ENCODE measurements around a stretch of chr9.

GRCh38 chr9:6605145-6605613 is 40.4 kb downstream of the GLDC start:
- PRO-cap, result no peak

DNA sequence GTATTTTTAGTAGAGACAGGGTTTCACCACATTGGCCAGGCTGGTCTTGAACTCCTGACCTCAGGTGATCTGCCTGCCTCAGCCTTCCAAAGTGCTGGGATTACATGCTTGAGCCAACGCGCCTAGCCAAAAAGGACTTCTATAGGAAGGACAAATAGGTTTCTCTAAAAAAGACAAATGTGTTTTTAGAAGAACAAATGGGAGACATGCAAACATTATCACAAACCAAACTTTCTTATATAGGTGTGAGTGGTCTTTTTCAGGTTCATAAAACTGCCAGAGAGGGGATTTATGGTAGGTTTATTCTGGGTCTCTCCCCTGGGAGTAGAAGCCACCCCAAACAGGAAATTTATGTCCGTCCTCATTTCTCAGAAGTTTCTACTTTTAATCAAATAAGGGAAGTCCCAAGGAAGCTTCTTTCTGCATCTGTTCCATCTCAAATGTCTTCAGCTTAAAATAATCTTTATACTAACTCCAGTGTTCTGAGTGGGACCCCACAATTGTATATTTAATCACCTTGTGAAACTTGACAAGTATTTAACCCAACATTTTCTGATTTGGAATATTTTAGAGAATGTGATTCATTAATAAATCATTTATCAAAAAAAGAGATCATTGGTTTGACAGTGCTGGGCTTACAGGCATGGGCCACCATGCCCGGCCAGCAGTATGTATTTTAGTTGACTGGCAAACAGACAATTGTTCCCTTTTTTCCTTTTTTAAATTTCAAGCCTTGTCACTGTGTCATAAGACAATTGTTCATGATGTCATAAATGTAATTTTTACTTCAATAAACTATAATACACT is 44.4 kb upstream of the GLDC start:
- PRO-cap, result no peak

DNA sequence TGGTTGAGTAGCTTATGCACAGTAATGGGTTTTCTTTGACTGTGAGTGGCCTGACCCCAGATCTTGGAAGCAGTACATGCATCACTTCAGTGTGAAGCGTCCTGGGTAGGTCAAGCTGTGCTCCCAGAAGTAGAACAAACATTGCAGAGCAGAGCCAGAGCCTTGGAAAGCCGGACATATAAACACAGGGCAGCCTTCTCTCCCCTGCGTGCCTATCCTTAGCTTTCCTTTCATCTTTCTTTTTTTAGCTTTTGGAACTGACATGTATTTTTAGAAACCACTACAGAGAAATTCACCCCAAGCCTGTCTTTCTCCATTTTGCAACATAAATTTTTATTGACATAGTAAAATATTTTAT is 389.4 kb downstream of the KDM4C start:
- PRO-cap, result no peak

- PRO-cap, result no peak
Measured at GRCh38 chr9:7798647-7799090, 909 bp downstream of the DMAC1 start.

- PRO-cap, result no peak
Measured at GRCh38 chr9:11196585-11196890, 583.7 kb upstream of the PTPRD start.

- PRO-cap, result no peak
Measured at GRCh38 chr9:12776711-12777073, 1.9 kb downstream of the LURAP1L start.

DNA sequence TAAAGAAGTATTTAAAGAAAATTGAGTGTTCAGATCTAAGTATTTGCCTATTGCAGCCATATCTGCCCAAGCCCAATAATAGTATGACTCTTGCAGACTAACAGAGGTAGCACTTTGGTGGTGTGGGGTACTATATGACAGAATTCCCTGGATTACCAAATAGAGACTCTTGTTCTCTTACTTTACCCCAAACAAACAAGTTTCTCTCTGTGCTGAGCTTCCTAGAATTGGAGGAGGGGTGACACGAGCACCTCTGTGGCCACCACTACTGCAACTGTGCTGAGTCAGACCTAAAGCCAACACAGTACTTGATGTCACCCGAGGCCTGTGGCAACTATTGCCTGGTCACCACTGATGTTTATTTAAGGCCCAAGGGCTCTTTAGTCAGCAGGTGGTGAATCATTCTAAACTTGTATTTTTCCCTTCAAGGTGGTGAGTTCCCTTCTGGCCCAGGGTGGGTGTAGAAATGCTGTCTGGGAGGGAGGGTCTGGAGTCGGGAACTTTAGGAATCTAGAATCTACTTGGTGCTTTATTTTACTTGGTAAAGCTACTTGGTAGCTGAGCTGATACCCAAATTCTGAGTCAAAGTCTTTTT is 9.6 kb downstream of the LURAP1L start:
- PRO-cap, result bidirectional peak, plus-strand start at position 435 of the sequence, minus-strand start at position 276 of the sequence

DNA sequence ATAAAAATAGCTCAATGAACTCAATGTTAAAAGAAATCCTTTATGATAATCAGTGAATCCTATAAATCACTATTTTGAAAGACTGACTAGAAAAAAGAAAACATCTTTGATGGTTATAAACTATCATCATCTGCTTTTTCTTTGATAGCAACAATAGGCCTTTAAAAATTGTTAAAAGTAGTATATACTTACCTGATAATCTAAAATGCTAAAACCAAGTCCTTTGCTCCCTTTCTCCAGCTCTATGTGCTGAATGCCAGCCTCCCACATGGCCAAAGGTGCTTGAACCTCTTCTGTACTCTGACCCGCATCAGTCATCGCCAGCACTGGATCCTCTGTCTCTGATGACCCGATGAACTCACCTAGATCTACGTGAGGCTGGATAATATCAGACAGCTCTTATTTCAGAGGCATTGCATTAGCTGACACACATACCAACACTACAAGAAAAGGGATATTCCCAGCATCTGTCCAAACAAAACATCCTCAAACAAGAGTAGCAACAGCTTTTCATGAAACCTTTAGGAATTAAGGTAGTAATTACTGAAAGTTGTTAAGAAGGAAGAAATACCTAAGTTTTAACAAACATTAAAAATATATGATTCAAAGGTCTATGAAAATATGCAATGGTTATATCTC is 89.5 kb downstream of the MPDZ start:
- PRO-cap, result no peak

- PRO-cap, result no peak
Measured at GRCh38 chr9:13487873-13488341, 208.4 kb upstream of the MPDZ start.

GRCh38 chr9:13491940-13492381 is 212.5 kb upstream of the MPDZ start:
- PRO-cap, result no peak

GRCh38 chr9:13527594-13527970 is 248.1 kb upstream of the MPDZ start:
- PRO-cap, result no peak

- PRO-cap, result no peak
Measured at GRCh38 chr9:13568459-13569401, 289.2 kb upstream of the MPDZ start.

DNA sequence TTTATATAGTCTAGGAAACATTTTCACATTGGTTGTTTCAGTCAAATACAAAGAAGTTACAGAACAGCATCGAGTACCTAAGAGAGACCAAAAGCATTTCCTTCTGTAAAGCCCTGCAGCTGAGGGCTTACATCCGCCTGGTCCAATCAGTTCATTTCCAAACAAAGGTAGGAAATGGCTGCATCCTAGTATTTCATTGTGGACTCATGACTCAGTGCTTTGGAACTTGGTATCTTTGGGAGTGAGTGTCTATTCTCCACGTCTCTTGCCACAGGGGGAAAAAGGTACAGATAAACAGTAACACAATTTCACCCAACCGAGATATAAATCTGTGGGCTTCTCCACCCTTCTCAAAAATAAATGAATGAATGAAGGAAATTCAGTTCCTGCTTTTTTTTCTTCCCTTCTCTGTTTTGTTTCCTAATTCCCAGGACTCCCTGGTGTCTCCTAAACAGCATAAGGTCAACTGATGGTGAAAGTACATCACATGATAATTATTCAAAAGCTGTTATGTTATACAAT is 75.4 kb downstream of the NFIB start:
- PRO-cap, result no peak

- PRO-cap, result unidirectional peak, plus-strand start at chr9:14315979; bidirectional peak, plus-strand start at chr9:14316161, minus-strand start at chr9:14316107
Measured at GRCh38 chr9:14315882-14316452, 2.0 kb upstream of the NFIB start.

DNA sequence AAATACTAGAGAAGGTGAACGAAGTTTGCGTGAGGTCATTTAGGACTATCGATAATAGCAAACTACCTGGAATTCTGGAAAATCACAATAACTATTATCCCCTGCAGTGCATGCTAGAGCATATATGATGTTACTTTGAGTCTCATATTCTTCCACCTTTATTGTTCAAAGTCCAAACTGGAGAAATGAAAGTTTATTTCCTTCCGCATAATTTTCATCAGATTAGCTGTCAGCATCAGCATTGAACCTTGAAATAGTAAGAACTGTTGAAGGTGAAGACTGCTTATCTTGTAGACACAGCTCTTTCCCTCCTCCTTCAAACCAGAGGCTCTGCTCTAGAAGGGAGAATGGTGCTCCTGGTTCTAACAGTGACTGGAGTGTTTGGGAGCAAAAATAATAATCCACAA is 170.7 kb downstream of the ZDHHC21 start:
- PRO-cap, result no peak

DNA sequence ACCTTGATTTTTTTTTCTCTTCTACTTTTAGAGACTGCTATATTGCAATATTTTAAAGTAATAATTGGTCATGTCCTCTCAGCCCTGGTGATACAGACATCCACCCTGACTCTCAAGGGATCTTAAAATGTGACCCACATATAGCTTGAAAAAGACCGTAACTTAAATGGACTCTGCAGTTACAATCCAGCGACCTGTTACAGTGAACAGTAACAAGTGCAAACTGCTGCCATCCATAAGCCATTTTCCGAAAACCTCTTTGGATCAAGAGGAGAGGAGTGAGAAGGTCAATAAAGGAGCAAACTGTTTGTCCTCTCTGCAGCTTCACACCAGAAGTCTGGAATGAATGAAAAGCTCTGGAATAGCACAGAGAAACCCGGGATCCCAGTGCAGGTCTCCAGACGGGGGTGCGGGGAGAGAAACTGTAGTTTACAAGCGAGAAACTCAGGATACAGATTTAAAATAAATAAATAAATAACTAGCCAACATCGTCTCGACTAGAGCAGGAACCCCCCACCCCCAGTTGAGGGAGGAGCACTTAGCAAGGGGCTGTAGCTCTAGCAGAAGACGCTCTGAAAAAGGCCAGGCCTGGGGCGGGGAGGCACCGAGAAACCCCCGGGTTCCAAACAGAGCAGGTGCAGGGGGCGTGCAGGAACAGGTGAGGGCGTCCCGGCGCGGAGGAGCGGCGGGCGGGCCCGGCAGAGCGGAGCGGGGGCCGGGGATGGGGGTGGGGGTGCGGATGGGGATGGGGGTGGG is 615 bp downstream of the ZDHHC21 start:
- PRO-cap, result no peak

GRCh38 chr9:14779367-14780162 is 57.0 kb upstream of the CER1 start:
- PRO-cap, result no peak

GRCh38 chr9:15298762-15300146 is 7.8 kb downstream of the TTC39B start:
- PRO-cap, result unidirectional peak, minus-strand start at chr9:15299857

- PRO-cap, result no peak
Measured at GRCh38 chr9:15401386-15401882, 21.2 kb upstream of the SNAPC3 start.

DNA sequence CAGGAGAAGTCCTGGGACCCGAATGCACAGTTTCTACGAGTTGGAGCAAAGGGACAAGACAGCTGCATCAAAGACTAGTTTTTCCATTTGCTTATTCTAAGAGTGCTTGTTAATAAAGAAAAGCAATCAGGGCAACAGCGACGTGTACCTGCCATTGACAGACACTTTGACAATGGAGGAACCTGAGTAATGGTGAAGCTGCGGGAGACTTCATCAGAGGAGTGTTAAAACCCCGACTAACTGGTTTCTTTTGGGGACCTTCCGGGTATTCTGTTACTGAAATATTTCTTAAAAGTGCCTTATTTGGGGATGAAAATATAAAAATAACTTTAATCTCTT is 651 bp downstream of the SNAPC3 start:
- PRO-cap, result no peak

Data from bronchus (tissue), 1 donor.